A375 (cell line): ENCODE results near the gene MYO6.

- RAMPAGE, long total RNA, result no peak
Observed at GRCh38 chr6:73722611-73723223, 26.7 kb downstream of the CD109 start.

- RAMPAGE, long total RNA, result no peak
Observed at GRCh38 chr6:74498232-74498686, 707.6 kb downstream of the COL12A1 start.

GRCh38 chr6:75052155-75052416 is 153.8 kb downstream of the COL12A1 start:
- RAMPAGE, long total RNA, result no peak

DNA sequence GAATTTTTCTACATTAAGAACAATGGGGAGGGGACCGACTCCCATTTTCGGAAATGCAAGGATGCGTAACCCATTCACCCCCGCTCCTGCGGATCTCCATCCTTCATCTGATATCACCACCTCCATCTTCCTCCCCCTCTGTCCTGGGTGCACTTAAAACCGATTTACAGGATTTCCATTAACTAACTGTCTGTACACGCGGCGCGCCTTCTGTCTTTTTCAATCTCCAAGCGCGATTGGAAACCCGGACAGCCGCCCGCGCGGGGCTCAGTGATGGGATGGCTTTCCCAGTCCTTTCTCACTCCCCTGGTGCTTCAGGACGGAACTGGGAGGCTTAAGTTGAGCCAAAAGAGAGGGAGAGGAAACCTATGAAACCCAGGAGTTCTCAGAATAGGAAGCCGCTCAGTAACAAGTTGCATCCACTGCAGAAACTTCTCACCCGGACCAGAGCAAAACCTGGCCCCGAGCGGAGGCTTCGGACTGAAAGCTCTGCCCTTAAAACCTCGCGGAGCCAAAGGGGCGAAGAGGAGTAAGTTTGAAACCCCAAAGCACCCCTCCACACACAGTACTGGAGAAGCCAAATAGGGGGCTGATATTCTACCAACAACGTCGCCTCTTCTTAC is 667 bp upstream of the COL12A1 start:
- RAMPAGE, long total RNA, result no peak

DNA sequence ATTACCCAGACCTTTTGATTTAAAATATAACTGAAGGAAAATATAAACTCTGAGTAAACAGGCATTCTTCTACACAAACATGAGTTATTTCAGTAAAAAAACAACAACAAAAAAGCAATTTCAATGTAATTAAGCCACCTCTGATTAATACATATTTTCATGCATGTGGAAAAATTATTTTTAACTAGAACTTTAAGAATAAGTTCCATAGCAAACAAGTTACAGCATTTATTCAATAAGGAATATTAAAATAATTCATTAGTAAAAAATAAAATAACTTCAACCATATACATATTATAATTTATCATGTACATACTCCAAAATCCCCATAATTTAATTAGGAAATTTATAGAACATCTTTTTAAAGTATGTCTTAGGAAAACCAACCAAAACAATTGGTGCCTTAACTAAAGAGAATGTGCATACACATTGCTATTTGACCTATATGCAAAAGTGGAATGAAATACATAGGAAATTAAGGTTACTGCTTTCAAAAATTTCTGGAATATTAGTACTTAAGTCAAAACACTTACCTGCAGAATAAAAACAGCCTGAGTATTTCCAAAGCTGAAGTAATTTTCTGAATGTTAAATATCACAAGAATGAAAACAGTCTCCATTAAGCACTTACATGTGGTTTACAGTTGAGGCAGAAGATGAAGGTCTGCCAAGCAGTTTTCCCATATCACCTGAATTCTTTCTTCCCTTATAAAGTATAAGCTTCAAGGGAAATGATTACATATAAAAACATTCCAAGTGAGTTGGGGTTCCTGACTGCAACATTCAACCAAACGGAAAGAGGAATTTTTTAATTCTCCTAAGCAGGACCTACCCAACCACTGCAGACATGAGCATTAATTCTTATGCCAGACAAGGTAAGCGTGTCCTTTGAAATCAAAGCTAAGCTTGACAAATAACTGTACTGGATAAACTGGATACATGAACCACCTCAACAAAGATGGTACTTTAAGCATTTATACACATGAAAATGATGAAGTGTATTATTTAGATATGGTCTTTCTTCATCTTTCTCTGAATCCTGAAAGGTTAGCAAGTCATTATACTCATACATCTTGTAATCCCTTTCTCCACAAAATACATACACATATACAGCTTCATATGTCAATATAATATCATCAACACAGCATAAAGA is 11.4 kb upstream of the COX7A2 start:
- RAMPAGE, long total RNA, result no peak

- RAMPAGE, long total RNA, result no peak
Observed at GRCh38 chr6:75314529-75315390, 30.2 kb upstream of the TMEM30A start.

GRCh38 chr6:75331719-75332191 is 47.2 kb upstream of the TMEM30A start:
- RAMPAGE, long total RNA, result no peak

GRCh38 chr6:75605007-75606192 is 3.7 kb downstream of the SENP6 start:
- RAMPAGE, long total RNA, result no peak

DNA sequence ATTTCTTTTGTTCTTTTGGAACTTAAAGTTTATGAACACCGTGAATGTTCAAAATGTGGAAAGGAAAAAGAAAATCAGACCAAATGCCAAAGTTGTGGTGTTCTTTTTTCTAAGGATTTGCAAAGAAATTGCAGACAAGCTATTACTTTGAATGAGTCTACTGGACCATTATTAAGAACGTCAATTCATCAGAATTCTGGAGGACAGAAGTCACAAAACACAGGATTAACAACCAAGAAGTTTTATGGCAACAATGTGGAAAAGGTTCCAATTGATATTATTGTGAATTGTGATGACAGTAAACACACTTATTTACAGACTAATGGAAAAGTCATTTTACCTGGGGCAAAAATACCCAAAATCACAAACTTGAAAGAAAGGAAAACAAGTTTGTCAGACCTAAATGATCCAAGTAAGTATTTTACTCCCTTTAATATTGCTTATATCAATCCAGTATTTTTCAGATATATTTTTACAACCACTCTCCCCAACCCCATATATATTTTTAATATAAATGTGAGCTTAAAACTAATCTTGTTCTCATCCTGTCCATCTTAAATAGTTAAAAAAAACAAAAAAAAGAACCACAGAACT is 61.5 kb downstream of the SENP6 start:
- RAMPAGE, long total RNA, result no peak

DNA sequence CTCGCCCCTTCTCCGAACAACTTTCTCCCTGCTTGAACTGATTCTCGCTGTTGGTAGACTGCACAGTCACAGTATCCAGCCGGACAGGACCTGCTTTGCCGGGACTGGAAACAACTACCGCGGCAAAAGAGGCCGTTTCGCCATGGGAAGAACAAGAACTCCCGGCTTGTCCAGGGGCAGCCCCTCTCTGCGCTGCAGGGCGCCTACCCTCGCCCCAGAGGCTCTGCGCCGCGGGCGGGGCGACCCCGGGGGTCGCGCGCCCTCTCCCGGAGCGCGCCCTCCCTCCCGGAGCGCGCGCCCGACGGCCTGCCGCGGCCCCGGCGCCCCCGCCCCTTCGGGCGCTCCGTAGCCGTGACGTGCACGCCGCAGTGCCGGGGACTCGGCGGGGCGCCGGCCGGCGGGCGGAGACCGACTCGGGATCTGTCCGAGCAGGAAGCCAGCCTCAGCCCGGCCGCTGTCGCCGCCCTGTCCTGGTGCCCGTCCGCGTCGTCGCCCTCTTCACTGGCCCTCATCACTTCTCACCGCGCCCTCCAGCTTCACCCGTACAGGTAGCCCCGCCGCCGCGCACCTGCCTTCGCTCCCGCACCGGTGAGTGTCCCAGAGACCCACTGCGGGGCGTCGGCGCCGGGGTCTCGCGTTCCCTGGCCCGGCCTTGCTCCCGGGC is at the start of gene MYO6:
MYO6 (plus strand) TSS at position 404 of the 664 bp plus-strand sequence.
- RAMPAGE, long total RNA, result no peak

DNA sequence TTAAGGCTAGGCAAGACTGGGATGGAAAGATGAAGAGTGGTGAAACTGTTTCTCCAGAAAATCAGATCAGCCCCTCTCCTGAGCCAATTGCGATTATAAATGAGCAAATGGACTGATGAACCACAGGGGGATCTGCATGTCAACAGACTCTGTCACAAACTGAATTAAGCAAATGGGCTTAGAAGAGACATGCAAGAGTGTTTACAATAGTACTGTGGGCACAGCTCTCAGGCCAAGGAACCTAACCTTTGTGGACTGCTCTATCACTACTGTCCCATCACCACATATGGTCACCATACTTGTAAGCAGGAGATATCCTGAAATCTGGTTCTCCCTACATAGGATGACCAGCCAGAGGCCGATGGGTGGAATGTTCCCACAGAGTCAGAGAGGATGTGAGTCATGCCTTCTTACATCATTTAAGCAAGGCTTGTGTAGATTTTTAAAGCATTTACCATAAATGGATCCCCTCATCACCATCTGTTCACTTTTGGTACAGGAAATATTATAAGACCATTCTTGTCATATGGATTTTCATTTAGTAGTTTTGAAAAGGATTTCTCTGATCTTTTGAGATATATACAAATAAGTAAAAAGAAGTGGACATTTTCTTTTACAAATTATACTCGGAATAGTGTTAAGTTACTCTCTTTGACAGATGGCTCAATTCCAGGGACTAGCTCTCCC is 6.8 kb downstream of the HTR1B start:
- RAMPAGE, long total RNA, result no peak

DNA sequence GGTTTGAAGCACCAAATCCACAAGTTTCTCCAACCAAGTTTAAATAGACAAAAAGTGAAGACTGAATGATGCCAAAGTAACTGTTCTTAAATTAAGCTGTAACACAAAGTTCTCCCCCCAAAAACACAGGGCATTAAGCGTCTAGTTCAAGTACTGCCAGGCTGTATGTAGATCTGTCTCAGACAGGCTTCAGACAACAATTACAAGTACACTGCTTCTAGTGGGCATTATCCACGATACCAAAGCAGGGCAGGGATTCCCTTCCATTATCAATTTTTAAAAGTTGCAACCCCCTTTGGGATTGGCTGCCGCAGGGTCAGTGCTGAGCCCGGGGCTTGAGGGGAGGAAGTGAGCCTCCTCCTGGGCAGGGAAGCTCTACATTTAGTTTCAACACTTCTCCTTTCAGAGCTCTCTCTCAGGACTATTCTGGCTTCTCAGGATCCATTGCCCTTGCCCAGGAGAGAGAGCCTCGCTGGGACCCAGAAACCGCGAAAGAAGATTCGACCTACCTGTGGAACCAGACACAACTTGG is 1.6 kb downstream of the HTR1B start:
- RAMPAGE, long total RNA, result no peak

GRCh38 chr6:78940520-78941321 is 73.4 kb downstream of the IRAK1BP1 start:
- RAMPAGE, long total RNA, result no peak

DNA sequence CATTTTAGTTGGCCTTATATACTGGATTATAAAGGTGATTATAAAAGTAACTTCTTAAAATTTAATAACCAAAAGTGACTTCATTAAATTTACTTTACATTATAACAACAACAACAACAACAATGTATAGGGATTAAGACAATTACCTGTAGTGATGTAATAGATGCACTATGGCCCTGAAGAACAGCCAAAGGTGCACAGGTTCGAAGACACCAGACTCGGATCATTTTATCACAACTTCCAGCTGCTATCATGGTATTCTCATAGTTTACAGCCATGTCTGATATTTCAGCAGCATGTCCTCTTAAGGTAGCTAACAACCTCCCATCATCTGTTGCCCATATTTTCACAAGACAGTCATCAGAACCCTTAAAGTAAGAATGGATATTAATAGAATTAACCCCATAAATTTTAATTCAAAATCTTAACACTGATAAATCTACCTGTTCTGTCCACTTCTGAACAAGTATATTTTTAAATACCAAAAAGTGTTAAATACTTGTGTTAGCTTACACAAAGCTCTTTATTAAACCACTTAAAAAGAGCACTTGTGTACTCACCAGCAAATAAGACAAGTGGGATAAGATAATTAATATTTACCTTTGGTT is 52.2 kb downstream of the PHIP start:
- RAMPAGE, long total RNA, result no peak

DNA sequence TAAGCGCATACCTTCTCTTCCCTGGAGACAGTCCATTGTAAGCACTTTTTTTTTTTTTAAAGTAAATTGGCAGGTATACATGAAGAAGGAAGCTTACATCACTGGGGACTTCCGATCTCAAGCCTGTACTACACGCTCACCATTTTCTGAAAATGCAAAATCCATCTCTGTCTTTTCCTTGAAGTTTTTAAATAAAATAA is 92.9 kb upstream of the PHIP start:
- RAMPAGE, long total RNA, result no peak

DNA sequence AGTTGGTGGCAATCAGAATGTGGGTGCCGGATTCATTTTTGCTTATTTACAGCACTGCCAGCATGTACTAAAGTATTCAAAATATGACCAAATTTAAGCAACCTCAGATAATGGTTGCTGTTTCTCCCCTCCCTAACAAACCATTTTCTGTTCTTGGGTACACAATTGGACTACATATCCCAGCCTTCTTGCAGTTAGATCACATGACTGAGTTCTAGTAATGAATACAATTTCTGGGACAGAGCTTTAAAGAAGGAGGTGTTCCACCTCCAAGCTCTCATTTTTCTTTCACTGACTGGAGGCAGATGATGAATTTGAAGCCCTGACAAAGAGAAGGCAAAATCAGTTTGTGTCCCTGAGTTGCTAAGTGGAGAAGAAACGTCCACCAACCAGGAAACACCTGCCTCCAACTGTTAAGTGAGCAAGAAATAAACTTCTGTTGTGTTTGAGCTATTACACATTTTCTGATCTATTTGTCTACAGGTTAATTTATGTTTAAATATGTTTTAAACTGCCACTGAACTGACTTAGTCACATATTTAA is 117.2 kb downstream of the LCA5 start:
- RAMPAGE, long total RNA, result no peak

DNA sequence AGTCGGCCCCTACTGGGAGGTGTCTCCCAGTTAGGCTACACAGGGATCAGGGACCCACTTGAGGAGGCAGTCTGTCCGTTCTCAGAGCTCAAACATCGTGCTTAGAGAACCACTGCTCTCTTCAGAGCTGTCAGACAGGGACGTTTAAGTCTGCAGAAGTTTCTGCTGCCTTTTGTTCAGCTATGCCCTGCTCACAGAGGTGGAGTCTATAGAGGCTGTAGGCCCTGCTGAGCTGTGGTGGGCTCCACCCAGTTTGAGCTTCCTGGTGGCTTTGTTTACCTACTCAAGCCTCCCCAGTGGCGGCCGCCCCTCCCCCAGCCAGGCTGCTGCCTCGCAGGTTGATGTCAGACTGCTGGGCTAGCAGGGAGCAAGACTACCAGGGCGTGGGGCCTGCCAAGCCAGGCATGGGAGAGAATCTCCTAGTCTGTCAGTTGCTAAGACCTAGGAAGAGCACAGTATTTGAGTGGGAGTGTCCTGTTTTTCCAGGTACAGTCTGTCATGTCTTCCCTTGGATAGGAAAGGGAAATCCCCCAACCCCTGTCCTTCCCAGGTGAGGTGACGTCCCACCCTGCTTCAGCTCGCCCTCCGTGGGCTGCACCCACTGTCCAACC is 32.6 kb downstream of the SH3BGRL2 start:
- RAMPAGE, long total RNA, result no peak

- RAMPAGE, long total RNA, result no peak
Observed at GRCh38 chr6:80301011-80301685, 194.7 kb downstream of the BCKDHB start.

GRCh38 chr6:80358159-80358789 is 251.8 kb downstream of the BCKDHB start:
- RAMPAGE, long total RNA, result no peak

DNA sequence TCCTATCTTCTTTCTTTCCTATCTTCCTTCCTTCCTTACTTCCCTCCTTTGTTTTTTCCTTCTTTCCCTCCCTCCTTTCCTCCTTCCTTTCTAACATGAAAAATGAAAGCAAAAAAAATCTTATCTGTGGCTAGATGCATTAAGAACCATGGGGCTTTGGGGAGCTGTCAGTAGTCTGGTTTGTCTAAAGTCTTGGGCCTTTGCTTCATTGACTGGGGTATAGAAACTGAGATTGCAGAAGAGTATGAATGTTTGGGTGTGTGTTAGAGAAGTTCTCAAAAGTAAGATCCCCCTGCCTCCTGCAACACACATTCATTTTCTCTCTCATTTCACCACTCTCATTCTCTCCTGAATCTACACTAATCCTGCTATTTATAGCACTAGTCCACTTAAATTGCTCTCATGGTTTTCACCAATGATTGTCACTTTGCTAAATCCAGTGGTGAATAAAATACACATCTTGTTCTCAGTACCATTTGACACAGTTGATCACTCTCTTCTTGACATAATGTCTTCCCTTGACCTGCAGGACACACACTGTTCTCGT is 32.2 kb downstream of the TENT5A start:
- RAMPAGE, long total RNA, result no peak